Tongue (tissue), 2 donors: ENCODE measurements around a stretch of chr13.

GRCh38 chr13:45151596-45152092 lies 31.3 kb downstream of the GTF2F2 start:
- RAMPAGE, long total RNA: no peak

DNA sequence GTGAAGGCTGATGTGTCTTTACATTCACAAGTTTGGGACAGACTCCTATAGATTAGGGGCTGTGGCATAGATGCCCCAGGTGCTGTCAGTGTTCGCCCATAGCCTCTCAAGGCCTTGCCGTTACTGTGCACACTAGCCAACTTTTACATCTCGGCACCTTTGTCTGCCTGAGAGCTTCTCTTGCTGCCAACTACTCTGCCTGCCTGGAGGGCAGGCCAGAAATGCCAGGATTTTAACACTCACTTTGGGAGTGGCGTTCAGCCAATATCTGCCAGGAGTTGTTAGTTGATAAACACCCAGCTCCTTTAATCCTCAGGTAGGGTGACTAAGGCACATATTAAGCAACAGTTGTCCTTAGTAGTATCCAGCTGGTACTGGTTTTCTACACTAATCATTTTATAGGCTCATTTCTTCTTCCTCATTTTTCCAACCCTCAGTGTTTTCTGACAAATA lies 32.7 kb downstream of the KCTD4 start:
- RAMPAGE, long total RNA: no peak

- RAMPAGE, long total RNA: no peak
Observed at GRCh38 chr13:45335715-45336757, 4.9 kb downstream of the TPT1 start.

DNA sequence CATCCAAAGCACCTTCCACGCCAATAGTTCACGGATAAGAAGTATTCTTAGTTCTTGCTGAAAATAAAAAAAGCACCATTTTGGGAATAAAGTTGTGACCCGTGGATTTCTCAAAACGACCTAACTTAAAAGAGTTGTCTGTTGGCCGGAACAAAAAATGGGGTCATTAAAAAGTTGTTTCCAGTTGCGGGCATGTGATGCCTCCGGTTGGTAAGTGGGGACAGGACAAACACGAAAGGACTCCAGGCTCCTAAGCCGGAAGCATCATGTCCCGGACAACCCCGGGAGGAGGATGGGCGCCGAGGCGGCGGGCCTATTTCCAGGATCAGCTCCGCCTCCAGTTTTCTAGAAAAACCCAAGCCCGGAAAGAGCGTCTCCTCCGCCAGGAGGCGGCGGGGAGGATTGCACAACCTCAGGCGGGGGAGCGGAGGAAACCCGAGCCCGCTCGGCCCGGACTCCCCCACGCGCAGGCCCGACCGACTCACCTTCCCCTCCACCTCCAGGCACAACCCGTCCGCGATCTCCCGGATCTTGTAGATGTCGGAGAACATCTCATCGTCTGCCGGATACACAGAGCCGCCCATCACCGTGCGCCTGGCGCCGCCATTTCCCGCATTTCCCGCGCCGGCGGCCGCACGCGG lies 636 bp downstream of the TPT1 start:
- RAMPAGE, long total RNA: start-site peak on the minus strand centred at position 520 of the sequence, 59 bp wide, 577 and 379 reads in 2 replicates

DNA sequence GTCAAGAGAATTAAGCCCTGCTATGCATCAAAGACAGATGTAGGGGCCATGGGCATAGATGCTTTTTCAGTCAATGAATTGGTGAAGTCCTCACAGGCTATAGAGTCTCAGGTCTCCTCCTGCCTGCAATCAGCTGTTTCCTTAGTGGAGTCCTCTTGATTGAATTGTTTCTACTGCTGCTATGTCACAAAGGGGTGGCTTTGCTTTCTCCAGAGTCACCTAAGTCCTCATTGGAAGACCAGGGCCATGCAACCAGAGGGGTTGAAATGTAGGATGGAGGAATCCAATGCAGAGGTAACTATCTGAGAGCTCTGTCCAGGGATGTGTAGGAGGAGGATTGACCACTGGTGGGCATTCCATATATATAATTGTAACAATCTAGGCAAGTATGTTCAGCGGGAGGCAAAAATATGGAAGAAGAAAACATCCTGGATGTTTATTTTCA lies 1.2 kb downstream of the CBY2 start:
- RAMPAGE, long total RNA: no peak

- RAMPAGE, long total RNA: no peak
Observed at GRCh38 chr13:46149143-46149857, 32.7 kb downstream of the LCP1 start.

DNA sequence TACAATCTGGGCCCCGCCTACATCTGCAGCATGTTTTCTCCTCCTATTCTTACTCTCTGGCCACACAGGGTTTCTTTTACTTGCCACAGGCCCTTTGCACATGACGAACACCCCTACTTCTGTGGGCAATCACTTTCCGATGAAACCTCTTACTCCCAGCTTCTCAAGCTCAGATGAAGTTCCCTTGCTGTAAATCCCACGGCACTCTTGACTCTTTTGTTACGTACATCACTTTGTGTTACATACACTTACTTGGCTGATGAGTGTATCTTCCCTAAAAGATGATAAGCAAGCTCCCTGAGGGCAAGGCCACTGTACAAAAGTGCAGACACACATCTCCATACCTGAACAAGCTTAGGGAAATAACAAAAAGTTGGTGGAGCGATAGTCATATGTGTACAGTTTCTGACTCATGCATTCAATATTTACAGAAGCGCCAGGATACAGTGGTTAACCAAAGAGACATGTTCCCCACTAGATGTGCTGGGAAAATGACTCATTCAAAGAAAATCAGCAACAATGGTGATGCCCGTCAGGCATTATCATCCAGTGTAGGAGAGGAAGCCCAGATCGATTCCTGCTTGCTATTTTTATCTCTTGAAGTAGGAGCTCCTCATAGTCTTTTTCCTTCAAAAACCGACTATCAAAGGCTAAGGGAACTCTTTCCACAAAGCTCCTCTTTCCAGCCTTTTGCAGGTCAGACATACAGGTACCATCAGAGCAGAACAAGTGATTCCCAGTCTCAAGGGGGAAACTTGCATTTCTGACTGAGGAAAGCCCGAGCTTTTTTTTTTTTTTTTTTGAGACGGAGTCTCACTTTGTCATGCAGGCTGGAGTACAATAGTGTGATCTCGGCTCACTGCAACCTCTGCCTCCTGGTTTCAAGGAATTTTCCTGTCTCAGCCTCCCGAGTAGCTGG lies 32.3 kb downstream of the RUBCNL start:
- RAMPAGE, long total RNA: no peak

DNA sequence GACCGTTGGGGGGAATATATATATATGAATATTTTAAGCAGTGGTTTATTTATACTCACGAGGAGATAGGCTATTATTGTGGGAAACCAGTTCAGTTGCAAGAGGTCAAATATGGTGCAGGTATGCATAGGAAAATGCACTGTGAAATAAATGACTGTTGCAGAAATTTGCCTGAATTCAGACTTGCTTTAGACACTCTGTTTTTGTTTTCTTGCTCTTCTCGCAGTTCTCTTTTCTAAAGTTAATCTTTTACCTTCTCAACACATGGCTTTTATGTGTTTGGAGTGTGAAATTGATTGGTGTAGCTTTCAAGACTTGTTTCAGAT lies 109.7 kb downstream of the LRCH1 start:
- RAMPAGE, long total RNA: no peak

DNA sequence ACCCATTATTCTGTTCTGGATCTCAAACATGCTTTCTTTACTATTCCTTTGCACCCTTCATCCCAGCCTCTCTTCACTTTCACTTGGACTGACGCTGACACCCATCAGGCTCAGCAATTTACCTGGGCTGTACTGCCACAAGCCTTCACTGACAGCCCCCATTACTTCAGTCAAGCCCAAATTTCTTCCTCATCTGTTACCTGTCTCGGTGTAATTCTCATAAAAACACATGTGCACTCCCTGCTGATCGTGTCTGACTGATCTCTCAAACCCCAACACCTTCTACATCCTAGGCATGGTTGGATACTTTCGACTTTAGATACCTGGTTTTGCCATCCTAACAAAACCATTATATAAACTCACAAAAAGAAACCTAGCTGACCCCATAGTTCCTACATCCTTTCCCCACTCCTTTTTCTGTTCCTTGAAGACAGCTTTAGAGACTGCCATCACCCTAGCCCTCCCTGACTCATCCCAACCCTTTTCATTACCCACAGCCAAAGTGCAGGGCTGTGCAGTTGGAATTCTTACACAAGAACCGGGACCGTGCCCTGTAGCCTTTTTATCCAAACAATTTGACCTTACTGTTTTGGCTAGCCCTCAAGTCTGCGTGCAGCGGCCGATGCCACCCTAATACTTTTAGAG lies 22.2 kb downstream of the NUDT15 start:
- RAMPAGE, long total RNA: no peak

DNA sequence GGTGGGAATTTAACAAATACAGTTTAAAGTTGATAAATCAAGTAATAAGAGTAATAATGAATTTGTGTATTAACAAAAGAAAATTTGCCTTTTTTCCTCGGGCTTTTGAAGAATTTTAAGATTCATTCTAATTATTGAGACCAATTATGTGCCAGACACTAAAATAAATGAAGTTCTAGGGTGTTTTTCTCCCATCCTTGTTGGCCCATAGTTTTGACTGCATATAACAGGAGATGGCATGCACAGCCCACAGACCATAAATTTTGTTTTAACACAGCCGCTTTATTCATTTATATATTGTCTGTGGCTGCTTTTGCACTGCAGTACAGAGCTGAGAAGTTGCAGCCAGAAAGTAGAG lies 7.7 kb downstream of the LPAR6 start:
- RAMPAGE, long total RNA: no peak

- RAMPAGE, long total RNA: no peak
Observed at GRCh38 chr13:48464824-48465496, 52.0 kb upstream of the LPAR6 start.

- RAMPAGE, long total RNA: no peak
Observed at GRCh38 chr13:48499169-48499835, 33.6 kb downstream of the RCBTB2 start.

GRCh38 chr13:48581084-48581353 lies 48.1 kb upstream of the RCBTB2 start:
- RAMPAGE, long total RNA: no peak

GRCh38 chr13:48783021-48783890 lies 129.5 kb downstream of the CYSLTR2 start:
- RAMPAGE, long total RNA: no peak

DNA sequence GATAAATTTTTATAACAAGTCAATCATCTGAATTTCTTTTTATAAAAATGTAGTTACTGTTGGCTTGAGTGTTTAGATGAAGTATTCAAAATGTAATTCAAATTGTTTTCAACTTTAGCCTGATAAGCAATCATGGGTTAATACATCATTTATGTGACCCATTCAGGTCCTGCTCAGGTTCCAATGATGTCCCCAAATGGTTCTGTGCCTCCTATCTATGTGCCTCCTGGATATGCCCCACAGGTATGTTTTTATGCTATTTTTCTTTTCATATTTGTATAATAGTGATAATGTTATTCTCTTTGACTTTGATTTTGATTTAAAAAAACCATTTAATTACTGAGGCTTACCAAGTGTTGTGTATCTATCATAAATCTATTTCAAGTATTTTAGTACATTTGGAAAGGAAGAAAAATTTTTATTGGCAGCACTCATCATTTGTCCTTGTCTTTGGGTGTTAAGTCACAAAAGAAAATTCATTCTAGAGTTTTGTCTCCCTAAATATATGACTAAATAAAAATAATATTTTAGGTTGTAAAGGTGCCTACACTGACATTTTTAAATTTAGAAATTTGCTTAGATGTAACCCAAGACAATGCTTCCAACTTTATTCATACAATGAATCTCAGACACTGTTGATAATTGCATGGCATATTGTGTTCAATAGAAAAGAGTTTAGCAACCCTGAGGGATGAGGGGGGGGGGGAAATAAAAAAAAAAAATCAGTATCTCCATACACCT lies 105.5 kb upstream of the MLNR start:
- RAMPAGE, long total RNA: no peak

DNA sequence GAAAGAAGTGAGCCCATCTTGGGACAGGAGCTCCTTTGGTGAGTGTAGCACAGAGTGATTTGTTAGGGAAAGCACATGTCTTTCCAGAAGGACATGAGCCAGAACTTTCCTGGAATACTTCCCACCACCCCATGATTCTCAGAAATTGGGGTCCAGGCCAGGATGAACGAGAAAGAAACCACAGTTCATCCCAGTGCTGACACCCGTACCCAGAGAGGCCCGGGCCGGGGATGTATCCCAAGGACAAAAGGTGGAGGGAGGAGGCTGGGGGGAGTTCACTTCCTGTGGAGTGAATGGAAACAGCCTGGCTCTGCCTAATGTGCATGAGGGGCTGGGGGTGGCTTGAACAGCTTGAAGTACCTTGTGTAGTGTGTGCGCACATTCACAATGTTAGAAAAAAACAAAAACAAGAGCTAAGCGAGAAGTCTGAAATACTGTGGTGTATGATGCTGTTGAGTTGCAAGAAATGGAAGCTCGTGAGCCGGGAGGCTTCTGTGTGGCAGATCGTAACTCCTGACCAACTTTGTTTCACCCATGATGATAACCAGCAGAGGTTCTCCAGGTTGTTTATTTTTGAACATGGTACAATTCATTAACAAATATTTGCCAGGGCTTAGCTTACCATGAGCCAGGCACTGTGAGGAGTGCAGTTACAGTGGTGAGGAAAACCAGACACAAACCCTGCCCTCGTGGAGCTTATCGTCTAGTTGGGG lies 47.6 kb downstream of the CDADC1 start:
- RAMPAGE, long total RNA: no peak

DNA sequence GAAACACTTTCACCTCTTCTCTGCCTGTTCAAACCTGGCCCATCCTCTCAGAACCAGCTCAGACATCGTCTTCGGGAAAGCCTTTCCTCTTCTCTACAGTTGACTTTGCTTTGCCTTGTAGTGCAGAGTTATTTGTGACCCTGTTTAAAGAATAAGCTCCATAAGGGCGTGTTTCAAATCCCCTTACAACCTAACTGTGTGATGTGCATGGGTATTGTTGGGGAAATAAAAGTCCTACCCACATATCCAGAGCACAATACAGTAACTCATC lies 86.7 kb downstream of the CDADC1 start:
- RAMPAGE, long total RNA: no peak

DNA sequence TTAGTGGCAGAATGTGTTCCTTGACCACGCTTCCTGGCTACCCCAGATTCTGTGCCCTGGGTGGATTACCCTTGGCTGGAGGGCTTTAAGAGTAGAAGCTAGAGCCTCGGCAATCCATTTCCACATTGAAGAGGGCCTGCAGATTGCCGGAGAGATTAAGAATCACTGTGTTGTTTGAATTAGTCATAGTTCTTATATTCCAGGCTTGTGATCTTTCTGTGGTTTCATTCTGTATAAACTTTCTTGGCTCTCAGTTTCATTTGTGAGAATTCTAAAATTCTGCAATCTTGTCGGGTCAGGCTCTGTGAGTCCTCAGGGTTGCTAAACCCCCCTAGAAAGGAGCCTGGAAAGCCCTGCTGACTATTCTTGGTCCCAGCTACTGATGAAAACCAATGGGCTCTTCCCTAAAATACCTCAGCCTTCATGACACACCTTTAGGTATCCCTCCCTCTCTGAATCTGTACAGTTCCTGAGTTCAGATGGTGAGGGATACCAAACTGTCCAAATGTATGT lies 4.2 kb downstream of the PHF11 start:
- RAMPAGE, long total RNA: no peak

DNA sequence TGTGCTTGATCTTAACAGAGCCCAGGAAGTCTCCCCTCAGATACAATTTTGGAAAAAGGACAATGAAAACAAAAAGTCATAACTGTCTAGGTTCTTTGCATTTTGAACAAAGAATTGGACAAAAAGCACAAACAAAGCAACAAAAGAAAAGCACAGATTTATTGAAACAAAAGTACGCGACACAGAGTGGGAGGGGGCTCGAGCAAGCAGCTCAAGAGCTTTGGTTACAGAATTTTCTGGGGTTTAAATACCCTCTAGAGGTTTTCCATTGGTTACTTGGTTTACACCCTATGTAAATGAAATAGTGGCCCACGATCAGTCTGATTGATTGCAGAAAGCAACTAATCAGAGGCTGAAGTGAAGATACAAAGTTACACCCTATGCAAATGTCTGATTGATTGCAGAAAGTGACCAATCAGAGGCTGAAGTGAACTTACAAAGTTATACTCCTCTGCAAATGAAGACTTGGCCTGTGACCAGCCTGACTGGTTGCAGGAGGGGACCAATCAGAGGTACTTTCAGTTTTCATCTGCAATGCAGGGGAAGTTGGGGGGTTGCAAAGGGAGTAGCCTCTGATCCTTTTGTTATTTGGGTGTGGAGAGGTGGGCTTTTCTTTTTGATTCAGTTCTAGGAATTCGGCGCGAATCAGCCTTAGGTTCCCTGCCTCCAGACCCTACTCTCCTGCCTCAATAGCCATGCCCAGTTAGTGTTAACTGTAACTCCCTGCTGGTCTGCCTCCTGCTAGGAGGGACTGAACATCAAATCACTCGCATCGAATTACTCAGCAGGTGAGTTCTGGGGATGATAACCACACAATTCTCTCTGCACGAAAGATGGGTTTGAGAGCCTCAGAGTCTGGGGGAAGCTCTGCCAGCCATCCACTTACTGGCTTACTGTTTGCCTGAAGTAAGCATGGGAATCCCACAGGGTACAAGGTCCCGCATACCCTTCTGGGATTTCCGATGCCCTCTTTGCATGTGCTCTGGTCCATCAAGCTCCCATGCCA lies 7.3 kb downstream of the ARL11 start:
- RAMPAGE, long total RNA: no peak

DNA sequence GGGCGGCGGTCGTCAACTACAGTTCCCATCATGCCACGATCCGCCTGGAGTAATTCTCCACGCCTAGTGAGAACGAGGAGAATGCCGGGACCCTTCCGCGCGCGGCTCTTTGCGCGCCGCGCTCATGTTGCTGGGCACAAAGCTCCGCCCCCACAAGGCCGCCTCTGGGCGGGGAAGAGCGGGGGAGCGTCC lies 332 bp upstream of the KPNA3 start:
- RAMPAGE, long total RNA: no peak